GM23248 (cell line): ENCODE data around the gene STRN.

DNA sequence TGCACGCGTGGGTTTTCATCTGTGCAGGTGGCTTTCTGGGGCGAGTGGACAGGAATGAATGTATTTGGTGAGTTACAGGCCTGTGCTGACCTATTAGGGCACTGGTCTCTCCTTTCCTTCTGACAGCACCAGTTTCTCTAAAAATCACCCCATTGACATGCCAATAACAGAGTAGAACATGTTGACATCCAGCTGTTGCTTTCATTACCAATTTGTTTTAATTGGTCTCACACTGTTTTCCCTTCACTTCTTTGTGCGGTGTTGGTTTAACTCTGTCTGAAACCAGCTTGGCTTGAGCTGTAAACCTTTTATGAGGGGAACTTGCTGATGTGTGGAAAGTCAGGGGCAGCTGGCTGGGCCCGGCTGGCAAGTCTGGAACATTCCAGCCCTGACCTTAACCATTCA is 643.2 kb upstream of the FAM98A start:
- RAMPAGE, long total RNA: no peak

- RAMPAGE, long total RNA: no peak
Observed at GRCh38 chr2:34254381-34255047, 655.4 kb upstream of the FAM98A start.

GRCh38 chr2:34677182-34678148 is 1078.4 kb upstream of the FAM98A start:
- RAMPAGE, long total RNA: no peak

DNA sequence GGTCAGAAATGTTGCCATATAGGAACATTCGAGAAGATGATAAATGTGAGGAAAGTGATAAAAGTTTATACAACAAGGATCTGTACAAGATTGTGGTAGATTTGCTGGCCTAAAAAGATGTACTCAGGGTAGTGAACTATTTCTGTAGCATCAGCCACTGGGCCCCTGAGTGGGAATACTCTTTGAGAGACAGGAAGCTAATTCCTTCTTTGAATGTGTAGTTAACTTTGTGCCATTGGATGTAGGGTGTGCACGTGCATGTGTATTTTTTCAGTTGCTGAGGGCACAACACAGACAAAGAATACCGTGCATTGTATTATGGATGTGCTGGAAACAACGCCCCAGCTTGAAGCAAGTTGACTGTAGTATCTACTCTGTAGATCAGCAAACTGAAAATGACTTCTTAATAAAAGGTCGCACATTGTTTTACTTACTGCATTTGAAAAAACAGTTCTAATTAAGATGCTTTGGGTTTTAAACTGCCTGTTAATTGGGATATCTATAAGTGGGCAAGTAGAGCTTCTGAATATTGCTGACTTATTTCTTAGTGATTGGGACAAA is 14.1 kb downstream of the CRIM1 start:
- RAMPAGE, long total RNA: no peak

GRCh38 chr2:36399627-36400049 is 44.1 kb downstream of the CRIM1 start:
- RAMPAGE, long total RNA: no peak

- RAMPAGE, long total RNA: no peak
Observed at GRCh38 chr2:36404248-36405005, 48.8 kb downstream of the CRIM1 start.

DNA sequence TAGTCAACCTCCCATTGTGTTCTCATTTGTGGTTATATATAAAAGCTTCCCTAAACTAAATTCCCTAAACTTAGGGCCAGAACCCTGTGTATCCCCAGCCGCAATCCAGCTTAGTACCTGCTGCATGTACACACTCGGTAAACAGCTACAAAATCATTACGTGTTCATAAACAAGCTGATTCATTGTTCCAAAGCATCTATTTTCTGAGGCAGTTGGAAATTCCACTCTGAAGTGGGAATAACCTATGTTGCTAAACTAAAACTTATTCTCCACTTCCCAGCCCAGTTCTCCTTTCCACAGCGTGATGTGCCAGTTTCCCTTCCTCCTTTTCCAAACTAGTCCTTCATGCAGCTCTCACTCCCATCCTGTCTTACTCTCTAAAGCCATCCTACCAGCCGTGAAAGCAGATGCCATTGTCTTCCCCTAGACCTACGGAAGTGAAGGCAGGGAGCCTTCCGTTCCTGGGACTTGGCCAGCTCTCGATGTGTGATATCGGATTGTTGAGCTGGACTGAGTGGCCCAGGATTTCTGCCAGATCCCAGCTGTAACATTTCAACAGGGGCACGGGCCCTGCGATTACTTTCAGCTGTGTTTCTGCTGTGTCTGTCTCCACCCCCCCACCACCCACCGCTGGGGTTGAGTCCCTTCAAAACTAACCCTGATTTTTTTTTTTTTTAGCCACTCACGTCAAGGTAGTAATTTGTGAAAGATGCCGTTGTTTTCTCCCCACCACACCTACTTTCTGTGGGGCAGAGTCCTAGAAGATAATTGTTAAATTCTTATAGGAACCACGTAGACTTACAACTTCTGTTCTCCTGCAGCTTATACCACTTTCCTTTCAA is 100.8 kb downstream of the CRIM1 start:
- RAMPAGE, long total RNA: no peak

DNA sequence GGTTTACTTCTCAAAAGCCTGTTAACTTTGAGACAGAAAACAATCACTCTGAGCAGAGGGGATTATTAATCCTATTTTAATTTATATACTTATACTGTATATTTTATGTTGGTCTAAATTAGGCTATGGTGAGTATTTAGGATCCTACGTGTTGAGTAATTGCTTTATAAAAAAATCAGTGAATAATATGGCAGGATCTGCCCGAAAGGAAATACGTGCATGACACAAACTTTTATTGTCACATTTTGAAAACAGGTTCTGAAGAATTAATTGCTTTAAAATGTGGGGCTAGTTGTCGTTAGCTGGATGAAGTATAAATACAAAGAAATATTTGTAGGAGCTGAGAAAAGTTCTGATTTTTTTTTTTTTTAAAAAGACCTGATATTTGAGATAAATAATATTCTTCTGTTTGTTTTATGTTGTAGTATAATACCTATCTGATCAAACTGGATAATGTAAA is 54.6 kb downstream of the FEZ2 start:
- RAMPAGE, long total RNA: no peak

DNA sequence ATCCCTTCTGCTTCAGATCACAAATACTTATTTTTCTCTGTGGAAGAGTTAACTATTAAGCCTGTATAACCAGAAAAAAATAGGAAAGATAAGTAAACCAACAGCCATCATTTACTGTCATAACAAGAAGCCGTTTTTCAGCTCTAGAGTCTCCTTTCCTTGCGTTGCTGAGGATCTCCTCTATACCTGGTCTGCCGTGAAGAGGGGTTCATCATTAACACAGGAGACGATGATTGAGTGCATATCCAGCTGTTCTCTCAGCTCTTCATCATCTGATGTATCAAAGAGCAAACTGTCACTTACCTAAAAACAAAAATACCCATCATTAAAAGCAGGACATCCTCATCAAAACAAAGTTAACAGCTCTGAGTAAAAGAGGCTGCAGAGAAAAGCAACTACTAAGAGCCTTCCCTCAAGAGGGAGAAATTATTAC is 14.8 kb downstream of the FEZ2 start:
- RAMPAGE, long total RNA: no peak

GRCh38 chr2:36800345-36801000 is 104.0 kb downstream of the VIT start:
- RAMPAGE, long total RNA: no peak

DNA sequence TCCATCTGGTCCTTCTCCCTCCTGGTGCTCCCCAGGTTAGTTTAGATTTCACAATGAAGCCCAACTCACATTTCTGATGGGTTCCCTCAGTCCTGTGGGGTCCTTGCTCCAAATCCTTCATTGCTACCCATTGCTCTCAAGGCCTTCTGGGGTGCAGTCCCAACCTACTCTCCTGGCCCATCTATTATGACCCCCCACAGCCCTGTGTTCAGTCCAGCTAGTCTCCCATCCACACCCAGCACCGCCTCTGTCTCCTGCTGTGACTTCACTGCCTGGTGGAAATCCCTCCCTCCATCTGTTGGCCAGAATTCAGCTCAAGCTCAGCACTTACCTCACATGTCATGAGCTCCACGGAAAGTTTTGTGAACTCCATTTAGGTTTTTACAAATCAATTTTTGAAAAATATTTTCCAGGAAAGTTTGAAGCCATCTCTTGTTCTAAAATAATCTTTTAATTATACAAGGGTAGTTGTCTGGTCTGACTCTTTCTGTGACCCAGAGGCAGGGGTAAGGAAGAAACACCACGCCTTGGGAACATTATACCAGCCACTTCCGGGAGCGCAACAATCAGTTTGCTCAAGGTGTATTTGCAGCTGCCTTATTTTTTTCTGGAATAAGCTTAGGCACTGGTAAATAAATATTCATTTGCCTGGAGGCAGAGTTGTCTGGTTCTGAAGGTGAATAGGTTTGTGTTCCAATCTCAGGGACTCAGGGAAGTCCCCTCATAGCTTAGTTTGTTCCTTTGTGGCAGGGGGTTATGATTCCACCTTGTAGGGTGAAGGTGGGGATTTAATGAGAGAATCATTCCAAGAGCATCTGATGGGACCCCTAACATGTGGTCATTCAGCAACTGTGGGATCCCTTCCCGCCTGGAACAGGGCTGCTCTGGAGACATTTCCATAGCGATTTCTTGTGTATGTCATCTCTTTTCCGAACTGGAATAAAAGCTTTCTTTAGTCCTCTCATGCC is 110.9 kb downstream of the VIT start:
- RAMPAGE, long total RNA: no peak

- RAMPAGE, long total RNA: no peak
Observed at GRCh38 chr2:36820747-36821270, 124.3 kb downstream of the VIT start.

DNA sequence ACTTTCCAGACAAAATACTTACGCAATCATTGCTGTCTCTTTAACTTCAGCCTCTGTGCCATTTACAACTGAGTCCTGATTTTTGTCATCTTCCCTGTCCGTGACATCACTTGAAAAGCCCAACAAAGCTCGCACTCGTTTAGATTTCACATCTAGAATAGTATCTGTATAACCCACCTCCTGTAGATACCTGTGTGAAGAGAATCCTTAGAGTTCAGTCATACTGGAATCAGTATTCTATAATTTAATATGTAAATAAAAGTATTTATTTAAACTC is 63.8 kb downstream of the STRN start:
- RAMPAGE, long total RNA: no peak

DNA sequence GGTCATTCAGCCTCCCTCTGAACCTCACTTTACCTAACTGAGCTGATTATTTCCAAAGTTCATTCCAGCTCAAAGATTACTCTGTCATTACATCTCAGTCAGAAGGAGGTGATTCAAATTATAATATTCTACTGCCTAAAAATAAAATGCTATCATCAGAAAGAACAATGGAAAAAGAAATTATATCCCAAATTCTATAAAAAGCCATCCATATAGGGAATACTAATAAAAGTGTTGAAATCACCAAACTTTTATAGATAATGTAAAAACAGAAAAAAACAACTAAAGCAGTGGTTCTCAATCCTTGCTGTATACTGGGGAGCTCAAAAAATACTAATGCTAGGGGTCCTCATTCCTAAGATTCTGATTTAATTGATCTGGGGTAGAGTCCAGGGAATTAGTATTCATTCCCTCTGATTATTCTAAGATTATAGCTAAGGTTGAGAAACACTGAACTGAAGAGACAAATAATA is 6.8 kb downstream of the STRN start:
- RAMPAGE, long total RNA: no peak

- RAMPAGE, long total RNA: no peak
Observed at GRCh38 chr2:36965585-36966750, at the start of gene STRN. Gene STRN (minus strand): TSS chr2:36966536.

GRCh38 chr2:36966751-36967407 is 543 bp upstream of the STRN start:
- RAMPAGE, long total RNA: no peak

DNA sequence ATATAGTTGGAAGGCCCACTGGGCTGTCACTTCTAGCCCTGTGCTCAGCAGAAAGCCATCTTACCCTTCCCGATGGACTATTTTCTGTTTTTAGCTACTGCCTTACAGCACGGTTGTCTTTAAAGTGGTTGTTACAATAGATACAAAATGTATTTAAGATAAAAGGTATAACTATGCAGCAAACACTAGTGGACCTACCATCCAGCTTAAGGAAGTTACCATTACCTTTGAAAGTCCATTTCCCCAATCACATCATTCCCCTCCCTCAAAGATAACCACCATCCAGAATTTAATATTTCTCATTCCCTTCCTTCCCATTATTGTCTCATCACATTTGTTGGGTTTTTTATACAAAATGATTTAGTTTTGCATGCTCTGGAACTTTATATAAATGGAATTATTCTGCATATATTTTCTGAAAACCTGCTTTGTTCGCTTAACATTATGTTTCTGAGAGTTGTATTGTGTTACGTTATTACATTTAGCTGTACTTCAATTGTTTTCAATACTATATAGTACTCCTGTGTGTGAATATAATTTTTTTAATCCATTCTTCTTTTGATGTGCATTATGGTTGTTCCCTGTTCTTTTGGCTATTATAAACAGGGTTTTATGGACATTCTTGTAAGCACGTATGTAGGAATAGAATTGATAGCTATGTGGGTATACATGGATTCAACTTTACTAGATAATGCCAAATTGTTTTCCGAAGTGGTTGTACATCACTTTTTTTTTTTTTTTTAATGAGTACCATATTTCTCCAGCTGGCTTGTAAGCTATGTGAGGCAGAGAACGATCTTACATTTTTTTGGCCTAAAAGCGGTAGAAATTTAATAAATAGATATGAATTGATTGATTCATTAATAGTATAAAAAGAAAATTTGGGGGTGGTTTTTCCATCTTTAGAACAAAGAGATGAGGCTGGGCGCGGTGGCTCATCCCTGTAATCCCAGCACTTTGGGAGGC is 21.8 kb downstream of the GPATCH11 start:
- RAMPAGE, long total RNA: no peak

DNA sequence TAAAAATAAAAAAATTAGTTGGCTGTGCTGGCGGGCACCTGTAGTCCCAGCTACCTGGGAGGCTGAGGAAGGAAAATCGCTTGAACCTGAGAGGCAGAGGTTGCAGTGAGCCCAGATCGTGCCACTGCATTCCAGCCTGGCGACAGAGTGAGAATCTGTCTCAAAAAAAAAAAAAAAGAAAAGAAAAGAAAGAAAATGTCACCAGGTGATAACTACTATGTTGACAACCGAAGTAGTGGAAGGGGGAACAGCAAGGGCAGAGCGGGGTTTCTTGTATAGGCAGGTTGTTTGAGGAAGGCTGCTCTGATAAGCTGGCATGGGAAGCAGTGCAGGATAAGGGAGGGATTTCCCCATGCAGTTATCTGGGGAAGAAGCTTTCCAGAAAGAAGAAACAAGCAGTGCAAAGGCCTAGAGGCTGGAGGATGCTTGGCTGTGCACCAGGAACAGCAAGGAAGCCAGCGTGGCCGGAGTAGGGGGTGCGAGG is 960 bp downstream of the EIF2AK2 start:
- RAMPAGE, long total RNA: no peak

DNA sequence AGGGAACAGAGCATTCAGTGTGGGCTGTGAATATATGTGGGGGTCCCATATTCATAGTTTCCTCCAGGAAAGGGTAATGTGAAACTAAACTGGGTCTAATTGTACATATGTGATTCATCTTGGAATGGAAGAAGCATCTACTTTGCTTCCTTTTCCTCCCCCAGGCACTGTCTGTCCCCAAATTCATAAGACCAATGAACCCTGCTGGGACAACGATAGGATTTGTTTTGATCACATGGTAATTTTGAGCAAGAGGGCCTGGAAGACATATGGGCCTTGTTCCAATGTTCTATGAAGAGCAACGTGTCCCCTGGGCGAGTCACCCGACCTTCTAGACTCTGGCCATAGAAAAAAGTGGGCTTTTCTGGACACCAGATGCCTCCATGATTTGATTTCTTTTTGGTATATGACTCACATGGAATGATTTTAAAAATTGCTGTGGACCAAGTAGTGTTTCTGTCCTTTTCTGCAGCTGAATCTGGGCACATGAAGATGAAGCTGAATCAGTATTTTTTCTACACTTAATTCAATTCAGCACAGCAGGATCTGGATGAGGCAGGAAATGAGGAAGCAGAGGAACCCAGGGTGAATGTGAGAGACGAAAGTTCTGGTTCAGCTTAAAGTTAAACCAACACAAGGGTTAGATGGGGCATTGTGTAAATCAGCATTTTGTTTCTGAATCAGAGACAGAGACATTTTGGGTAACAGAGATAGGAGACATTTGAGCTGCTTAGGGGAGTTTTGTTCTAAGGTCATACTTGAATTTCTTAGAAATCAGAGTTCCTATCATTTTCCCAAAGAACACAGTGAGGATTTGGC is 104.9 kb downstream of the CDC42EP3 start:
- RAMPAGE, long total RNA: no peak

- RAMPAGE, long total RNA: no peak
Observed at GRCh38 chr2:37637244-37637443, 34.3 kb downstream of the CDC42EP3 start.